ENCODE results near the gene VEZF1.

DNA sequence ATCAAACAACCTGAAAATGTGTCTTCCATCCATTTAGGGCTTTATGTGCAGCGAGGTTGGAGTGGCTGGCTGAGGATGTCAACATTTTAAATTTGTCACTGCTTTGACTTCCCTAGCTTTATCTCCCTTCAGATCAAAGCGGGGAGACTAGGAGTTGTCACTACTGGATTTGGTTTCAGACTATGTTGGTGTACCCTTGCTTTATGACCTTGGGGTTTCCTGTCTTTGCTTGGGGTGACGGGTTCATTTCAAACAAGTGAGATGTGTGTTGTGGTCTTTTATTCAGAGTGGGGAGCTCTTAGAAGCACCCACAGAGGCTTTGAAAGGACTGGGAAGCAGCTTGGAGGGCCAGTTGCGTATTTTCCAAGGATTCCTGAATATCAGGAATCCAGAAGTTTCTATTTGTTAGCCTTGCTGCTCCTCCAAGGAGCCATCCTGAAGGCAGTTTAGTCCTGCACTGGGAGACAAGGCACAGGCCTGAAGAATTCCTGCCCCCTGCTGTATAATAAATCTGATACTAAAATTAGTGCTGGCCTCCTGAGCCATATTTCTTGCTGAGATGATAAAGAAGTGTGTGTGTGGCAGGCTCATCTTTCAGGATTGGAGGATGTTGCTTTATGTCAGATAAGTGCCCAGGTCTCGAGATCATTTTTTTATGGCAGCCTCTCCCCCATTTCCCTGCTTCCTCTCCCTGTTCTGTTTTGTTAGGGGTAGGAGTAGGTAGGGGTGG lies 25.8 kb downstream of the MSI2 start:
- PRO-cap = no peak

GRCh38 chr17:57360001-57360686 lies 103.8 kb downstream of the MSI2 start:
- PRO-cap = no peak

DNA sequence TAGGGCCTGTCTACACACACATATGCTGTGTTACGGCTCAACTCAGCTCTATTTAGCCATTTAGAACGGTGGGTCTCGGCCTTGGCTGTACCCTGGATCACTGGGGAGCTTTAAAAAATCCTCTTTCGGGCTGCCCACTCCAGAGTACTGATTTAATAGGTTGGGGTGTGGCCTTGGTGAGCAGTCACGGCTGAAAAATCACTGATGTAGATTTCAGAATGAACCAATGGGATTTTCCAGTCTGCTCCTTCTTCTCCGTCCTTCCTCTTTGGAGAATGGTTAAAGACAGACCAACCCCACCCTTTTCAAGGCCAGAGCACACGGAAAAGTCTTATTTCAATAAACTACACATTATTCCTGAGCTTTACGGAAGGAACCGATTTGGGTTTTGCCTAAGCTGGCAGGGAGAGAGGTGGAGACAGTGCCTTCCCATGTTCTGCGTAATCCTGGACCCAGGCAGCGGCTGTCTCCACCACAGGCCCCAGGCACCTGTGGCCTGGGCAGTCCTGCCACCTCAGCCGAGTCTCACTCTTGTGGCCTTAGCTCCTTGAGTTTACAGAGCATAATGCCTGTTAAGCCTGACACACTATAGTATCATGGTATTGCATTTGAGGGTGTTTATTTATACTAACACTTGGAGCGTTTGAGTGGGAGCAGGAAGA lies 223.3 kb downstream of the CCDC182 start:
- PRO-cap = unidirectional peak, minus-strand start at position 535 of the sequence

GRCh38 chr17:57549821-57550550 lies 195.1 kb downstream of the CCDC182 start:
- PRO-cap = bidirectional peak, plus-strand start at chr17:57550210, minus-strand start at chr17:57550089

DNA sequence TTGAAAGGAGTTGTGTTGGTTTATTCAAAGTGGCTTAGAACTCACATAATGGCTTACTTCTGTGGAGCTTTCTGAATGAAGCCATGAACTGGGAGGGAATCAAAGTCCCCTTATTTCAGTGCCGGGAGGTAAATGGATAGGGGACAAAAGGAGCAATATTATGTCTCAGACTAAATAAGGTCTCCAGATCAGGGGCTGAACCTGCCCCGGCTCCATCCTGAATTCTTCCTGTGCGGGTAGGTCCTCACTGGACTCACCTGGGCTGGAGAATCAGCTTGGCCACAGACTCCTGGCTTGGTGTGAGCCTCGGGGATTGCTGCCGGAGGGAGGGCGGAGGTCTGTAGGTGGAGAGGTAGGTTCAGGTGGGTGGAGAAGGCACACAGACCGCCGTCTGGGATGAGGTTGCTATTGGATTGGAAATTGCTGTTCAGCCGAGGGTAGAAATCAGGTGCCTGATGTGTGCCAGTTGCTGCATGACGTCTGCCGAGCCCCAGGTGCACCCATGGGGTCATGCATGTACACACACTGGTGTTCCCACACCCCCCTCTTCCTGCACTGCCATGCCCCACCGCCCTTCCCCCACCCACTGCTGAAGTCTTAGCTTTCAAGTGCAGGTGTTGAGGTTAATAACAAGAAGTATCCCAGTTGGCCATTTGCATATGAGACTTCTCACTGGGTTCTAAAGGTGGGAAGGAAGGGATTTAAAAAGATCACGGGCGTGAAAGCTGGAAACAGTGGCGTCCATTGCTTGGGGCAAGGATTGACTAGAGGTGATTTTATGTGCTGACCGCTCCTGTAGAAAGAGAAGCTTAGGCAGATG lies 193.8 kb downstream of the CCDC182 start:
- PRO-cap = bidirectional peak, plus-strand start at position 186 of the sequence, minus-strand start at position 73 of the sequence; bidirectional peak, plus-strand start at position 215 of the sequence, minus-strand start at position 301 of the sequence; bidirectional peak, plus-strand start at position 730 of the sequence, minus-strand start at position 415 of the sequence

- PRO-cap = no peak
Observed at GRCh38 chr17:57612421-57613111, 132.5 kb downstream of the CCDC182 start.

GRCh38 chr17:57665100-57665536 lies 80.0 kb downstream of the CCDC182 start:
- PRO-cap = no peak

GRCh38 chr17:57833077-57833684 lies 16.7 kb downstream of the MRPS23 start:
- PRO-cap = no peak

DNA sequence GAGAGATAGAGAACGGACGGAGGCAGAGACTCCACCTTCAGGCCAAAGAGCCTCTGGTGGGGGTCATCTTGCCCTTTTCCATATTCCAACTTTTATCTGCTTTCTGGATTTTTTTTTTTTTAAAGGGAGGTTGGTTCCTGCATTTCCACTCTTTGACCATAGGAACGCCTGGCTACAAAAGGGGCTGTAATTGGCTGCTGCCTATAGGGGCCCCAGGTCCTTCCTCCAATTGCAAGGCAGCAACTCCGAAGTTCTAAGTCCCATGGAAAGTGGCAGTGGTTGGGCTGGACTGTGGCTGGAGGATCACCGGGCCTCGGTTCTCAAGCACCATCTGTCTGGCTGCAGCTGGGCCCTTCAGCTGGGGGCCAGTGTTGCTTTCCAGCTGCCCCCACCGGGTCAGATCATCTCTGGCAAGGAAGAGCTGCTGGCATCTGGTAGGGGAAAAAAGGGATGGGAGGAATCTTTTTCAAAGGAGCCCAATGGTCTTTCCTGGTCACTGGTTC lies 13.1 kb upstream of the MRPS23 start:
- PRO-cap = no peak

DNA sequence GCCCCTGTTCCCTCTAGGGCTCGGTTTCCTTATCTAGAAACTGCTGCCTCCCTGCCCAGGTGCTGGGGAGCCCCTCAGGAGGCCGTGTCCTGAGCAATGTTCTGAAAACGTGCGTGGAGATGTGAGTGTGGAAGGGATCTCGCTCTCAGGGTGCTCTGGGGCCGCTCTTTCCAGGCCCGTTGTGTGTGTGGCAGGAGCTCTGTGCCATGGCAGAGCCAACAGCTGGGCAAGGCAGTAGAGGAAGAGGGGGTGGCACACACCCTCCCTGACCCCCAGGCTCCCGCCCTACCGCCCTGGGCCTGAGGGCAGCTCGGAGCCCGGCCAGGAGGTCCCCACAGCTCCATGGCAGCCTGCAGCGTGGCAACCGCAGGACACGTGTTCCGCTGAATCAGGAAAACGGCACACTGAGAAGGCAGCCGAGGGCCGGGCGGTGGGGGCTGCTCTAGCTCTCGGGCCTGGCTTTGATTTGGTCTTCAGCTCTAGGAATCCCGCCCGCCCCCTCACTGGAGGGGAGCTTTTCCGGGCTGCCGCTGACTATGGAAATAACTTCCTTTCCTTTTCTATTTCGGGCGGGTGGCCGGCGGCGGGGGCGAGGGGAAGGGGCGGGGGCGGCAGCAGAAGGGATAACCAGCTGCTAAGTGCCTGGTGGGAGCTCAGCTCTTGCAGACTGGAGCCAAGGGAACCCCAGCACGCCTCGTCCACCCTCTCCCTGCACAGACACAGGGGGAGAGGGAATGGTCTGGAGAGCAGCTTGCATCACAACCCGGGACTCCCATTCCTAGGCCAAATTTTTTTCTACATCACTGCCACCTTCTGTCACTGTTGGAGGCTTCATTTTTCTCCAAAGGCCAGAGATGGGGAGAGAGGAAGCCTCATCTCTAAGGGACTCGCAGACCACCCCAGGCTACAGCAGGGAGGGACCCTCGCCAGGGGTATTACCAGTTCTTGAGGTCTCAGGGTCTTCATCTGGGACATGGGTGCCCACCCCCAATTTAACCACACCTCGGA lies 24.7 kb upstream of the MRPS23 start:
- PRO-cap = bidirectional peak, plus-strand start at position 402 of the sequence, minus-strand start at position 359 of the sequence

- PRO-cap = no peak
Observed at GRCh38 chr17:57876224-57876732, 26.4 kb upstream of the MRPS23 start.

DNA sequence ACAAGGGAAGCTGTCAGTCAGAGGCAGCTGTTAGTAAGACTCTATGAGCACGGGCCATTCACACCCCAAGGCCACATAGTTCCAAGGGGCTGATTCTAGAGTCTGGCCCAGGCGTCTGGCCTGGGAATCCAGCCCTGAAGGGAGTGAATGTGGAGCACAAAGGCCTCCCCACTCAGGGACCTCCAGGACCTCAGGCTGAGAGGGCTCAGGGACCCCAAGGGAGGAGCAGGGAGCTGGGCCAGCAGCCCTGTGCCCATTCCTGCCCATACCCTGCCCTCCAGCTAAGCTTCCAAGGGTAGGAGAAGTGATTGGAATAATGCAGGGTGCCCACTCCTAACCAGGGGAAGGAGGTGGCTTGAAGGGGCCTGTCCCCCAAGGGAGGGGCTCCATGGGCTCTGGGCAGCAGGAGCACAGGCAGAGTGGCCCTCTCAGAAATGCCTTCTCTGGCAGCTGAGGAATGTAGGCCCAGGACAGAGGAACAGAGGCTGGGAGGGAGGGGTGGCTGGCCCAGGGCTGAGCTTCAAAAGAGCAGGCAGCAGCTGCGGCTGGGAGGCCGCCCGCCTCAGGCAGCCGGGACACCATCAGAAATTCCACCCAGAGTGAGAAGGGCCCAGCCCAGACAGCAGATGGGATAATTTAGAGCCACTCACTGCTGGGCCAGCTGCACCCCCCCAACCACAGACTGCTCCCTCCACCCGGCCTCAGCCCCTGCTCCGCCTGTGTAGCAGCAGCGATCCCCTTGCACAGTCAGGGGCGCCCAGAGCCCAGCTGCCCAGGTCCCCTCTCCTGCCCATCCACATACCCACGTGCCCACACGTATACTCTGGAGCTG lies 49.0 kb upstream of the MRPS23 start:
- PRO-cap = no peak

GRCh38 chr17:57899505-57900217 lies 49.8 kb upstream of the MRPS23 start:
- PRO-cap = no peak

GRCh38 chr17:57916963-57917687 lies 38.1 kb downstream of the CUEDC1 start:
- PRO-cap = no peak

GRCh38 chr17:57926760-57927246 lies 28.4 kb downstream of the CUEDC1 start:
- PRO-cap = no peak

- PRO-cap = no peak
Observed at GRCh38 chr17:57940606-57941307, 14.5 kb downstream of the CUEDC1 start.

GRCh38 chr17:57987428-57988458 lies at the start of gene VEZF1:
VEZF1 (minus strand) TSS chr17:57988254.
- PRO-cap = bidirectional peak, plus-strand start at chr17:57987791, minus-strand start at chr17:57987585; bidirectional peak, plus-strand start at chr17:57988515, minus-strand start at chr17:57988233

- PRO-cap = no peak
Observed at GRCh38 chr17:58088919-58089140, 5.6 kb downstream of the DYNLL2 start.

GRCh38 chr17:58089359-58089941 lies 6.2 kb downstream of the DYNLL2 start:
- PRO-cap = no peak

DNA sequence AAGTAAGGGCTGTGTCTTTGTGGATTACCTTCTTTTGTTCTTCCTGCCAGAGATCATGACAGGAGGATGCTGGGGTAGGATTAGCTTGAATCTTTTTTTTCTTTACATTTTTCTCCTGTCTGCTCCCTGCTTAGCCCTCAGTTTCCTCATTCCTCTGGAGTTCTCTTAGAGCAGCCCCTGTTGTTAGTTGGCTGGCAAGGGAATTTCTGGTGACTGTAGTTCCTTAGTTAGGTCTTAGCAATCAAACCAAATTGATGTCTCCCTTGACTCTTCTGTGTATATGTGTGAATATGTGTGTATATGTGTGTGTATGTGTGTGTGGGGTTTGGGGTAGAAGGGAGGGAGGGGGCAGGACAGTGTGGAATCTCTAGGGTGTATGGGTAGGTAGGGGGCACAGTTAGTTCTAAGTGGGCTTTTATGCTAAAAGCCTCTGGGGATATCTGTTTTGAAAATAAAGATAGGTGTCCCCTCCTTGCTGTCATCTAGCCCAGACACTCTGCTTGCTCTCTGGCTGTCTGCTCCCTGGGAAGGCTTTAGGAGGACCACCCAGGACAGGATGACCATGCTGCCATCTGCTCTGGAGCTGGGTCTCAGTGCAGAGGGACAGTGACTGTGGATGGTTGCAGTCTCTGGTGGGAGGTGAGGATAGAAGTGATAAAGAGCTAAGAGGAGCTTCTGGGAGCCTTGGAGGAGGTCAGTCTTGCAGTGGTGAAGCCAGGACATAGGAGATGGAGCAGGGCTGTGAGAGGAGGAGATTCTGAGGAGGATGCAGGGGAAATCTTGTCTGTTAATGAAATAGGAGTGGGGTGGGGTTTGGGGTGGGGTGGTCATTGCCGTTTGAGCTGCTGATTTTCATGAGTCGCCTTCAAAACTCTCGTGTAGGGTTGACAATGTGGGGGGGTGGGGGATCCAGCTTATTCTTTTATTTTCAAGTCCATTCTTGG lies 7.0 kb downstream of the DYNLL2 start:
- PRO-cap = no peak